PFSK-1 (cell line): ENCODE measurements around a stretch of chr14.

DNA sequence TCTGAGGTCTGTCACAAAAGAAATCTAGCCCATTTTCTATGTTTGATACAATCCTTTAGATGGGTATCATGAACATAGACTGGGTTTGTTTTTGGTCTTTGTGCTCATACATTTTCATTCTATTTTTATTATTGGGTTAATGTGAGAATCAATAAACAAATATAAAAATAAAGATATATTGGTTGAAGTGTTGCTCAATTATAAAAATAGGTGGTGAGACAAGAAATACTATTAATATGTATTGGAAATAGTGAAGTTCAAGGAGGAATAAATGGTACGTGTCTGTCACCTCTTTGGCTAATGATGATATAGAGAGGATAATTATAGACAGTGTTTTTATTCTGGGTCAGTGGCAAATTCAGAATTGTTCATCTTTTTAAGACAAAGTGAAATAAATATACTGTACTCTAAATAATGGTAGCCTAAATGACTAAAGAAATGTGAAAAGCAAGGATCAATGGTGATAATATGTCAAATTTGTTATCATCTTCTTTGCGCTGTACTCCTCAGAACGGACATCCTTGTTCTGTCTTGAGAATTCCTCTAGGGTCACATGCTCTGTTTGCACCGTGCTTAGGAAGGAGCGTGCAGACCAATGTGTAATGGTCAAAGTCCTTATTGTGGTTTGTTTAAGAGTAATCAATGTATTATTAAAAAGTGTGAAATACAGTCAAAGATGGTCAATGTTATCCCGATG is 77.7 kb upstream of the RTL1 start:
- RRBS: no CpG with 5 or more reads among the region's 6 CpGs

GRCh38 chr14:101230112-101230519 is 326.6 kb upstream of the RTL1 start:
- RRBS: no CpG with 5 or more reads among the region's 19 CpGs

- RRBS: 79% methylated on average over 15 of the region's 25 CpGs
Observed at GRCh38 chr14:101402886-101403733, 358.4 kb upstream of the PPP2R5C start.

DNA sequence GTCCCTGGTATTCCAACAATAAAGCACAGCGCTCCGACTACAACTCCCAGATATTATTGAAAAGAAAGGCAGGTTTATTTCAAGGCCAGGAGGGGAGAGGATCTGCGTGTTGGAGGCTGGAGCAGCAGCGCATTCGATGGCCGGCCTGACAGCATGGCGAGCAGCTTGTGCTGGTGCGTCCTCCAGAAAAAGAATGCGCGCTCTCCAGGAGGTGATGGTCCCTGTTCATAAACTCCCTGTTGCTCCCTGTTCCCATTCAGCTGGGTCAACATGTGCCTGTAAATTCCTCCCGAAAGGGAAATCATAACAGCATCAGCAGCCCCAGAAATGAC is 353.2 kb upstream of the PPP2R5C start:
- RRBS: no CpG with 5 or more reads among the region's 11 CpGs

DNA sequence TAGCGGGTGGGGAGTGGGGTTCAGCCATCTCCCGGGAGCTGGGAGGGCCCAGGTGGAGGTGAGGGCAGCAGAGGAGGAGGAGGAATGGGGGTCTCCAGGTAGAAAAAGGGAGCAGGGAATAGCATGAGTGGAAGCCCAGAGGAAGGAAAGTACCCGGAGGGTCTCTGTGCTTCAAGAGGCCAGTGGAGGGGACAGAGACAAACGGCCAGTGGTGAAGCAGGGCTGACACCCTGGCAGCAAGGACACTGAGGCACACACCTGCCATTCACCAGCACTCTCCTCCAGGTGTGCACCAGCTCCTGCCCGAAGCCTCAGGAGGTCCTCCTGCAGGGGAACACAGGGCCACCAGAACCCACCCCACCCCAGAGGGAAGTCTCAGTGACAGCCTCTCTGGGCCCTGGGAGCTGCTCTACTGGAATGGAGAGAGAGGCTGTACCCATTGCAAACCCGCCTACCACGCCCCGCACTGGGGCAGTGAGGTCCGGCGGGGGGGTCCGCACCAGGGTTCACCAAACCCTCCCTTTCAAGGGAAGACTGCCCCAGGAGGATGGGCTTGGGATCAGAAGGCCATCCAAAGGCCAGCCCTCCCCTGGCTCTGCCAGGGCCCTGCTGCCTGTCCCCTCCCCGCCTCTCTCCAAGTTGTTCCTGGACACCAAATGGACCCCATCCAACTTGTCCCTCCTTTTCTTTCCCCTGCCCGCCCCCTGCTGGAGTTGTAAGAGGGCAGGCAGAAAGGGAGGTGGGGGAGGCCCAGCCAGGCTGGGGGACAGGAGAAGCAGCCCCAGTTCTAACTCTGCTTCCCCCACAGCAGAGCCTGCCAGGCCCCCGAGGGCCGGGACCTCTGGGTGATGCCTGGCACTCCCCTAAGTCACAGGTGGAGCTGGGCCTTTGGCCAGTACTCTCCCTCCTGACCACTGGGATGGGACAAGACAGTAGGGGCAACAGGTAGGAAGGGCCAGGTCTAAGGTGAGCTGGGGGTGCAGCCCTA is 203.7 kb upstream of the PPP2R5C start:
- RRBS: 86% methylated on average over 2 of the region's 15 CpGs

GRCh38 chr14:101715226-101715996 is 46.1 kb upstream of the PPP2R5C start:
- RRBS: no CpG with 5 or more reads among the region's 13 CpGs

DNA sequence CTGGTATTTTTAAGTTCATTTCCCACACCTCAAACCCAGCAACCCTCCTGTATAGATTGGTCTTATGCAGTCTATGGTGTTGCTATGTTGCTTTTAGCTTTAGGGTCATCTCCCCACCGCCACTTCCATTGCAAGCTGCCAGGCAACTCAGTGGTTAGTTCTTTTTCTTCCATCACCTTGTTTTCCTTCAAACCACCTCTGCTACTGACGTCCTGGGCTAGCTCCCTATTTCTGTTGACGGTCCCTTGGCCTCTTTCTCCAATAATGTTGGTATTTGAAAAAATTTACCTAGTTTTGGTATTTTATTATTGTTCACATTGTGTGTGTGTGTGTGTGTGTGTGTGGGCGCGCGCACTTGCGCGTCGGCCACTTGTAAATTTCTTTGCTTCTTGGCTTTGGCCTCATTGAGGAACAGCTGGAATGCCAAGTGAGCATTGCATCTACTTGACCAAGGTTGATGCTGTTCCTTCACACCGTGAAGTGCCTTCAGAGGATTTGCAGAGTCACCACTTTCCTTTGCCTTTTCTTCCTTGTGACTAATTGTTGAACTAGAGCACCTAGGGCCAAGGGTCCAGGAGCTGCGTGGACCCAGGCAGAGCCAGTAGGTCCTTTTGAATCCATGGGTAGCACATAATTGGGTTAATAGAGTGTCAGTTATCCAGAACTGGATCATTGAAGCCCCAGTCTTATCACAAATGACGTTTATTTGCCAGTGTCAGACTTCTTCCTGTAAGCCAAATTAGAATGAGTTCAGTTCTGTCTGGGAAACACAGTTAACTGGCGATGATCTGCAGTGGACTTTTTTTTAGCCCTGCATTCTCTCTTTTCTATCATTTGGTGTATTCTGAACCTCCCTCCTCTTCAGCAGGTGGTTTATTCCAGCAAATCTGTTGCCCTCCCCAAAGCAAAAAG is 2.4 kb downstream of the PPP2R5C start:
- RRBS: no CpG with 5 or more reads among the region's 13 CpGs

DNA sequence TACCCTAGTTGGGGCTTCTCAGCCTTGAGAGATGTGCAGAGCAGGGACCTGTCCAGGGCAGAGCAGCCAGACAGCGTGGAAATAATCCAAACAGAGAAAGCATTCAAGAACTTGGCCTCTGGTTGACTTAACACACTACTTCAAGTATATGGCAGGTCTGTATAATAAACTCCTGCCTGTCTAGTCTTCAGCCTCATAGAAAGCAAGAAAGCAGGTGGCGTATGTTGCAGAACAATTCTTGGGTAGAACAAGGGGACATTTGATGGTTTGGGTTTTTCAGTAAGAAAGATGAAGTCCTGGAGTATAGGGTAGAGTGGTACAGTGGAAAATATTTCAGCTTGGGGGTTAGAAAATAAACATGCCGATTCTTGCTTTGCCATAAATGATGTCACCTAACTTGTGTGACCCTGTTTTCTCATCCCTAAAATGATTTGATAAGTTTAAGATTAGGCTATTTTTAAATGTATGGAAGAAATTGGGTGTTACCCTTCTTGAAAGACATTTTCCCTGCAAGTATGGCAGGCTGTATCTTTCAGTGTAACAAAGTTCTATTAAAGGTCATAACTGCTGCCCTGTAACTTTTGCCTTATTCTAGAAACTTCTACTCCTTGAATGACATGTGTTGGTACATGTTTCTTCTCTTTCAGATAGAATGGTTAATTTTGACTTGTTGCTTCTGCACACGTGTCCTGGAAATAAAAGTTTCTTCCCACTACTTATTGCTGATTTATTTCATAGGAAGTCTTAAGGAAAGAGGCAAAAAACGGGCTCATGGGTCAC is 4.7 kb downstream of the PPP2R5C start:
- RRBS: no CpG with 5 or more reads among the region's 5 CpGs

DNA sequence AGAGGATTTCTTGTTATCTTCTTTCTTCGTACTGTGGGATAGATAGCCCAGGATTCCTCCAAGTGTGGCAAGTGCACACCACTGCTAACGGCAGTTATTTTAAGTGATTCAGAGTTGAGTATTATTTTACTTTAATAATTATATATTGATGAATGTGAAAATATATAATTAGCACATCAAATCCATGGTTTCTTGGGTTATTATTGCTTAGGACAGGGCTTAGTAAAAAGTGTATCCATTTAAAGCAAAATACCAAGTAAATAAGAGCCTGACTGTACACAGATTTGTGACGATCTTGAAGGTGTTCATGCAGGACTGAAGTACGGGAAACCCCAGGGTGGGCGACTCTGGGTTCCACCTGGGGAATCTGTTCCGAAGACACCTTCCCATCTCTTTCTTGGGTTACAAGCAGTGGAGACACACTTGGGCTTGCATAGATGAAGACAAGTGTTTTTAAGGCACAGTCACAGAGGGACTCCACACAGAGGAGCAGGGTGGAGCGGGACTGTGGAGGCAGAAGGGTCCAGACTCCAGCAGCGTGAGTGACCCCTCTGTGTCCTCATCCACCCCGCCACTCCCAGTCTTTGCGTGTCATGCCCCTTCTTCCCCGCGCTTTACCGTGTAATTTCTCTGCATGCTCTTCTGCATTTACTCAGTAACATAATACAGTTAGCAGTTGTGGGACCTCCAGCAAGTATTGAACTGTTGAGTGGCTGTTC is 70.9 kb downstream of the PPP2R5C start:
- RRBS: no CpG with 5 or more reads among the region's 13 CpGs

DNA sequence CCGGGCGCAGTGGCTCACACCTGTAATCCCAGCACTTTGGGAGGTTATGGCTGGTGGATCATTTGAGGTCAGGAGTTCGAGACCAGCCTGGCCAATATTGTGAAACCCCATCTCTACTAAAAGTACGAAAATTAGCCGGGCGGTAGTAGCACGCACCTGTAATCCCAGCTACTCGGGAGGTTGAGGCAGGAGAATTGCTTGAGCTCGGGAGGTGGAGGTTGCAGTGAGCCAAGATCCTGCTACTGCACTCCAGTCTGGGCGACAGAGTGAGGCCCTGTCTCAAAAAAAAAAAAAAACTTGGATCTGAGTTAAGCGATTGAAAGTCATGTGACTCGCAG is 52.8 kb upstream of the DYNC1H1 start:
- RRBS: no CpG with 5 or more reads among the region's 12 CpGs

DNA sequence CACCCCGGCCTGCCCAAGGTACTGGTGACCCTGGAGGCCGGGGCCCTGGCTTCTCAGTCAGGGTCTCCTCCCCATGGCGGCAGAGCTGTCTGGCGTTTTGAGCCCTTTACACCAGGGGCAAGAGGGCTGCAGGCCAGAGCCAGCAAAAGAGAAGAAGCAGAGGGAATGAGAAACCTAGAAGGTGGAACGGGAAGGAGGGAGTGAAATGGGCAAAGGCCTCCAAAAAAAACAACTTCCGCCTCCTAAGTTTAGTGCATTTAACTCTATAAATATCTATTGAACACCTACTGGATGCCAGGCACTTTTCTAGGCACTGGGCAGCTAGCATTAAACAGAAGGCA is 15.3 kb upstream of the DYNC1H1 start:
- RRBS: no CpG with 5 or more reads among the region's 6 CpGs

GRCh38 chr14:102006904-102007284 is 42.5 kb downstream of the DYNC1H1 start:
- RRBS: no CpG with 5 or more reads among the region's 3 CpGs

DNA sequence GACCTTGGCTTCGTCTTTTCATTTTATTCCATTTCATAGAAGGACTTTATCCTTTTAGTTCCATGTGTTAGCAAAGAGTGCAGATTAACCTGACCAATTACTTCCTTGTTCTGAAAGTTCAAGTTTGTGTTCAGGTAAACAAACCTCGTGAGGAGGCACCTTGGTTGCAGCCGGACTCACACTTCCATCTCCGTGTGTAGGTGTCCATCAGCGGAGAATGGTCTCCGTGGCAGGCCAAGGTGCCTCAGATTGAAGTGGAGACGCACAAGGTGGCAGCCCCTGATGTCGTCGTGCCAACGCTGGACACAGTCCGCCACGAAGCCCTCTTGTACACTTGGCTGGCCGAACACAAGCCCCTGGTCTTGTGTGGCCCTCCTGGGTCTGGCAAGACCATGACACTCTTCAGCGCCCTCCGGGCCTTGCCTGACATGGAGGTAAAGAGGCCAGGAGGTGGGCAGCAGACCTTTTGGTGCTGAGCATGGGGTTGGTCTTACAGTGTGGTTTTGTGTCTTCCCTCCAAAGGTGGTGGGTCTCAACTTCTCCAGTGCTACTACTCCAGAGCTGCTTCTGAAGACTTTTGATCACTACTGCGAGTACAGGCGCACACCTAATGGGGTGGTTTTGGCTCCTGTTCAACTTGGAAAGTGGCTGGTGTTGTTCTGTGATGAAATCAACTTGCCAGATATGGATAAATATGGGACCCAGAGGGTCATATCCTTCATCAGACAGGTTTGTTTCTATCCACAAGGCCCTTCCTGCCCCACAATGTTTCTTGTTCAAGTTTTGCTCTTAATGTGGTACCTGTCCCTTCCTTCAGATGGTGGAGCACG is 52.4 kb downstream of the DYNC1H1 start:
- RRBS: no CpG with 5 or more reads among the region's 18 CpGs

DNA sequence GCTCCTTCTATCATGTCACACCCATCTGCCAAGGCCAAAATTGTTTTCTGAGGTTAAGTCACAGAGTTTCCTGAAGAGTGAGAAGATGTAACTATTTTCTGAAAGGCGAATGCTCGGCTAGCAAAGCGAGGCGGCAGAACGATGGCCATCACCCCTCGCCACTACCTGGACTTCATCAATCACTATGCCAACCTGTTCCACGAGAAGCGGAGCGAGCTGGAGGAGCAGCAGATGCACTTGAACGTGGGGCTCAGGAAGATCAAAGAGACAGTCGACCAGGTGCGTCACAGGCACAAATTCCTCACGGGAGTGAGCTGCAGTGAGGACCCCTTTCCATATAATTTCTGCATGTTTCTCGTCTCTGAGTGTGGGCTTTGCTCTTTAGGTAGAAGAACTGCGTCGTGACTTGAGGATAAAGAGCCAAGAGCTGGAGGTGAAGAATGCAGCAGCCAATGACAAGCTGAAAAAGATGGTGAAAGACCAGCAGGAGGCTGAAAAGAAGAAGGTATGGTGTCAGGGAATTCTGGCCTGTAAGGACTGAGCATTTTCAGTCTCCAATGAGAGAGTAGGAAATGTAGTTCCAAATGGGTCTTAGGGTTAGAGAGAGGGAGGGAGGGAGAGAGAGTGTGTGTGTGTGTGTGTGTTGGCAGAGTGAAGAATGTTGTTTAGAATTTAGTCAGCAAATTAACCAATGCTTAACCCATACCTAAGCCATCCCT is 57.3 kb downstream of the HSP90AA1 start:
- RRBS: no CpG with 5 or more reads among the region's 16 CpGs

- RRBS: no CpG with 5 or more reads among the region's 18 CpGs
Observed at GRCh38 chr14:102050361-102051000, 36.4 kb downstream of the HSP90AA1 start.

DNA sequence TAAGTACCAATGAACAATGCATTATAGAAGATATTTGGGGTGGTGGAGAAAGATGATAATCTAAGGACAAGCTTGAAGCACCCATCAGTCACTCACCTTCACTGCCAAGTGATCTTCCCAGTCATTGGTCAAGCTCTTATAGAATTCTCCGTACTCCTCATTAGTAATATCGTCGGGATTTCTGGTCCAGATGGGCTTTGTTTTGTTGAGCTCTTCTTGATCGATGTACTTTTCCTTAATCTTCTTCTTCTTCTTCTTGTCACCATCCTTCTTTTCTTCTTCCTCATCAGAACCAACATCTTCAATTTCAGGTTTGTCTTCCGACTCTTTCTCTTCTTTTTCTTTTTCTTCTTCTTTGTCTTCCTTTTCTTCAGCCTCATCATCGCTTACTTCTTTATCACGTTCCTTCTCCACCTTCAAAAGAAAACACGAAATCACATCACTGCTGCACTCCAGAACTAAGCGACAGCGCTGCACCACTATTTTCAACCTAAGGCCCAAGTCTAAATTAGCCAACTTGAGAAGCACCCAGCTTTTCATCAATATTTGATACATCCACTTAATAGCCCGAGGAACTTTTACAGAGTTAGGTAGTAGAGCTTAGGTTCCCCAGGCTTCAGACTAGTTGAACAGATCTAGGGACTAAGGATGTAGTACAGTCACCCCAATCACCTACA is 2.1 kb downstream of the HSP90AA1 start:
- RRBS: no CpG with 5 or more reads among the region's 11 CpGs

GRCh38 chr14:102134637-102135253 is 5.0 kb upstream of the WDR20 start:
- RRBS: no CpG with 5 or more reads among the region's 16 CpGs

GRCh38 chr14:102246116-102246315 is 58.9 kb downstream of the MOK start:
- RRBS: no CpG with 5 or more reads among the region's 6 CpGs

GRCh38 chr14:102326521-102326984 is 7.0 kb downstream of the ZNF839 start:
- RRBS: no CpG with 5 or more reads among the region's 14 CpGs

GRCh38 chr14:102498239-102499024 is 11.1 kb downstream of the ANKRD9 start:
- RRBS: 76% methylated on average over 5 of the region's 35 CpGs